Pulmonary lymph node (tissue), 1 donor: ENCODE measurements around the gene ACTN1.

DNA sequence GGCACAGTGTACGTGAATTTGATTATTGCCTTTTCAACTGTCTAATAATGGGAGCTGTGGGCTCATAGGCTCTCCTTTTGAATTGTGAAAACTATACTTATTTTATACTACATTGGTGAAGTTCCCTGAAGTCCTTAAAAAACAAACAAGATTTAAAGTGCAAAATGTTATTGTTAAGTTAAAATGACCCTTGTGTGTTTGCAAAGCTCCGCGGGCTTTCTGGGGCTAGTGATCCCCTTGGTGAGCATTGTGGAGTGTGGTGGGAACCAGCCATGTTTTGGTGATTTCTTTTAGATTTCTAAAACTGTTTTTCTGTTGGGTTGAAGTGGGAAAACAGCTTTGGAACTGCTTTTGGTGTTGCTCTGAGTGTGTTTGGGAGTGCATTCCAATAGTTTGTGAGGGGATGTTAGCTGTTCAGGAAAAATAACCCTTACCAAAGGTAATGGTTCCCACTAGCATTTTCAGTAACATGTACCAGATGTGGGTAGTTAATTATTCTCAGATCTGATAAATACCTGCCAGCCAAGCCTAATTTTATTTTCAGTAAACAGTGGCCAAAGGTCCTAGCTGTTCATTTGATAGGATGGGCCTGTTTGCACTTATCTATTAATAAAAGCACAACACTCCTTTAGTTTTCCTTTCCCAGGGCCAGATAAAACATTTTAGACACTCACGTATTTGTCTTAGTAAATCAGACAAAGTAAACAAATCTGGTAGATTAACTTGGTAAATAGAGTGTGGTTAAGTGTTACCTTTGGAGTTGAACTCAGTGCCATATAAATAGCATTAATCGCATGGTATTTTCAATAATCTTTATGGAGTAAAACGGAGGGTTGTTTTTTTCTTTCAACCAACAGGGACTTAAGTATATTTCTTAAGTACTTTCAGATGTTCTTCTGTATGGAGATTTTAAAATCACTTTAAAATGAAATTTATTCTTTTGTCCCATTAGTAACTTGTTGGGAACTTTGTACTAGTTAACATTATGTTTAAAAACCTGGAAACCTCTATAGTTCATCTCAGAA, 345.1 kb downstream of the RAD51B start:
- PRO-cap = no peak

DNA sequence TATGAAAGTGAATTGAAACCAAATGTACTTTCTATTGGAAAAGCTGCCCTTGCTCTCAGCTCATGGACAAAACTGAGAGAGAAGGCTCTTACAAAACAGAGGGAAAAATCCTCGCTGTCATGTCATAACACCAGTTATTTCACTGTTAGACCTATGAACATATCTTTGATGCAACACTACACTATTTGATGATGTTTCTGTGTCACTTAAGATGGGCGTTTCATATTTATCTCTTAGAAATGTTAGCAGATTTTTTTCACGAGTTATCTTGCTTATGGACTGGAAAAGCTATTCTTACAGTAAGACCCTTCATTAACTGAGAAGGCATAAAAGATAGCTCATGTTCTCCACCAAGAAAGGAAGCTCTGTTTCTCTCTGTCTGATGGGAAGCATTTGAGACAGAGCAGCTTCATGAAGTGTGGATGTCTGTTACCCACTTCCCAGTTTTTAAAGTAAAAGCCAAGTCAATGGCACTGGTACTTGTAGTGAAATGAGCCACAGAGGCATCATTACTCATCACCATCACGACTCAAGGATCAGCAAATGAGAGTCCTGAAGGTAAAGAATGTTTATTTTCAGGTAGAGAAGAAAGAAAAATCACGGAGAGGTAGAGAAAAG, 483.9 kb downstream of the ZFP36L1 start:
- PRO-cap = no peak

DNA sequence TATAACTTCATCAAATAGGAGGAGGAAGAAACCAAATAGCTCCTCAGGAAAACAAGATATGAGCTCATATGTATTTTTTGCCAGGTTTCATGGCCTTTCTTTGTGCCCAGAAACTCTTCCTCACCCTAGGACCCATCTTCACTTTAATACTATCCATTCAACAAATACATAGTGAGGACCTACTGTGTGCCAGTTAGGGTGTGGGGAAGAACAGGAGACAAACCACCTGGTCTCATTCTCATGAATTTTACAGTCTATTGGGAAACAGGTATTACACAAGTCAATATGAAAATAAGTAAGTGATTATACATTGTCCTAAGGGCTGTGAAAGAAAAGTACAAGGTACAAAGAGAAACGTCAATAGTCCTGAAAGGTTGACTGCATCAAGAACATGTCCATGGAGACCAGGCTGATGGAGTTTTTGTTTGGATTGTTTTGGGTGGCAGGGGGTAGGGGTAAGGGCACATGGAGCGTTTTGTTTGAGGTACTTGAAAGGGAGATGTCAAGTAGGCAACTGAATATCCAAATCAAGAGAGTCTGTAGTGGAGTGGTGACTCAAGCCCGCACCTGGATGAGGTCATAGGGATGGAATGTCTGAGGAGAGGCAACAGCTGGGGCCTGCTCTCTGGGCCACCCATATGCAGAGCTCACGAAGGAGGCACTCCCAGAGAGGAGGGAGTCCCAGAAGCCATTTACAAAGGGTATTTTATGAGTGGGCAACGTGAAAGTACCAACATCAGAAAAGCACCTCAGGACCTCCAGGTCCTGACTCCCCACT, 272.1 kb downstream of the ZFP36L1 start:
- PRO-cap = no peak

- PRO-cap = no peak
Observed at GRCh38 chr14:68561404-68562323, 231.2 kb downstream of the ZFP36L1 start.

GRCh38 chr14:68578278-68578630, 214.6 kb downstream of the ZFP36L1 start:
- PRO-cap = no peak

DNA sequence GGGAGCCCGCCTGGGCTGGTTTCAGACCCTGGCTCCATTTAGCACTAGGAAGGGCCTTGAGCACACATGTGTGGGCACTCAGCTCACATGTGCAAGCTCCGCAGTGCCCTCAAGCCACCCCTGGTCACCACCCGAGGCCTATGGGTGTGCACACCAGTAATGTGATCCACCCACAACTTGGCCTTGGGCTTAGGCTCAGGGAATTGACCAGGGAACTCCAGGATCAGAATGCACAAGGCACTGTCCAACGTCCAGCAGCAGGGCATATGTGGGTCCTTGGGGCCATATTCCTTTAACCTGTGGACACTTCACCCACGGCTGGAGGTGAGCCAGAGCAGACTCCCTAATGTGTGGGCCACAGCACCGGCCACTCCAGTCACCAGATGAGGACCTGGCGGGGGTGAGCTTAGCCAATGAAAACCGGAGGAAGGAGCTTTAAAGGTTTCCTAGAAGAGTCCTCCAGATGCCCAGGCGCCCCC, 209.2 kb downstream of the ZFP36L1 start:
- PRO-cap = no peak

- PRO-cap = no peak
Observed at GRCh38 chr14:68607439-68607809, 185.4 kb downstream of the ZFP36L1 start.

DNA sequence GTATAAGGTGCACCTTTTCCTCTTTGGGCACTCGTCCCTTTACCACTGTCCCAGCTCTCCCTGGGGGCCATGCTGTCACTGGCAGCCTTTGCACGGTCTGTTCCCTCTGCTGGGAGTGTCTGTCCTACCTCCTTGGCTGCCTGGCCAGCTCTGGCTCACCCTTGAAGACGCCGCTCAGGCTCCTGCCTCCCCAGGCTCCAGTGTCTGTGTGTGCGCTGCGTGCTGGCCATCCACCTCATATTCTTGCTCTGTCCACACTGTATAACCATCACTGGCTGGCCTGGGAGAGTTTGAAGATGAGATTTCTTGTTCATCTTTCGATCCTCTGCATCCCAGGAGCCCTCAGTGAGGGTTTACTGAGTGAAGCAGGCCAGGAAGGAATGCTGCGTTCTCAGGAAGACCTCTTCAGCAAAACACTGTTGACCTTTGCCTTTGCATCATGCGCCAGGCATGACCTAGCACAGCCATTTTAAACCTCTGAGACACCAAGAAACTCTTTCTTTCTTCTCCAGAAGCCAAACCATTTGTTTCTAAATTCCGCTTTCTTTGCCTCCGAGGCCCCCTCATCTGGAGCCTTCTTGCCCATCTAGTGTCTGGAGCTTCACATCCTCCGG, 161.1 kb downstream of the ZFP36L1 start:
- PRO-cap = no peak

GRCh38 chr14:68762803-68763426, 30.0 kb downstream of the ZFP36L1 start:
- PRO-cap = no peak

DNA sequence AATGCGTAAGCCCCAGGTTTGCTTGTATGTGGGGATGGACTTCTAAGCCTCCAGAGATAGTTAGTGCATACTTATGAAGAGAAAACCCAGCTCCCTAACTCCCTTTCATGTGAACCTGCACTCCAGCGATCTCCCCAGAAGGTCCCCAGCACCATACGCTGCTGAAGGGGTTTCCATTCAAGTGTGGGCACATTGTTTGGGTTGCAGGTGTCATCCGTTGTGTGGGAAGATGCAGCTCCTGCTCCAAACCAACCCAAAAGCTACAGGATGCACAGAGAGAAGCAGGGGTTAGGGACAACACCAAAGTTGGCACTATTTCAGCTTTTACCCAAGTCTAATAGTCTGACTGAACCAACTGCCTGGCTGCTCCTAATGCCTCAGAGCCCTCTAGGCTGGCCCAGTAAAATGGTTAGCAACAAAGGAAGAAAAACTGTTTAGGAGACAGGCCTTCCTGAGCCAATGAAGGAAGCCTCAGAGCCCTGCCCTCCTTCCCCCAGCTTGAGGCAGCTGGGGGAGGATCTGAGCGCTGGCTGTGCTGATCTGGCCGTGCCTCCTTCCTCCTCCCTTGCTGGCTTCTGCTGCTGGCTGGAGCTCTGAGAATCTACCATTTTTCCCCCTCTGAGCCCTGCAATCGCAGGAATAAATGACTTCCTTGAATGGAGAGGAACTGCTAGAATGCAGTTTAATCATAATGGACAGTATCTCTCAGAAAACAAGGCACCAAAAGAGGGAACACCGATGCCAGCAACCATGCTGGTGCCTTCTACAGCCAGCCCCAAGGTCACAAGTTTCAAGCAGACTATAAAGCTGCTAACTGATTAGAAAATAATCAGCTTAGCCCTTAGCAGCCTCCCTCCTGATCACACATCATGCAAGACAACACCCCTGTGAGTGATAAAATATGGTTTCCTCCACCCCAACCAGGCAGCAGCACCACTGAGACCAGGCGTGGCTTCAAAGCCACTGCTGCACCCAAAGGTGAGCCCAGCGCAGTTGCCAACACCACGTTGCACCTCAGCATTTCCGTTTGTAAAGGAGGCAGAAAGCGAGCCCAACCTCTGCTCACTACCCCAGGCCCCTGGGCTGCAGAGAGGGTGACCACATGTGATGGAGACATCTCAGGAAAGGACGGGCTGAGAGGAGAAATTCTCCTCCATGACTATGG, 12.0 kb downstream of the ZFP36L1 start:
- PRO-cap = bidirectional peak, plus-strand start at position 990 of the sequence, minus-strand start at position 871 of the sequence

- PRO-cap = bidirectional peak, plus-strand start at chr14:68793833, minus-strand start at chr14:68793862; bidirectional peak, plus-strand start at chr14:68794220, minus-strand start at chr14:68794115; bidirectional peak, plus-strand start at chr14:68794315, minus-strand start at chr14:68794287
Observed at GRCh38 chr14:68793766-68794441, 1.0 kb upstream of the ZFP36L1 start.

- PRO-cap = no peak
Observed at GRCh38 chr14:68884018-68884625, 91.3 kb upstream of the ZFP36L1 start.

DNA sequence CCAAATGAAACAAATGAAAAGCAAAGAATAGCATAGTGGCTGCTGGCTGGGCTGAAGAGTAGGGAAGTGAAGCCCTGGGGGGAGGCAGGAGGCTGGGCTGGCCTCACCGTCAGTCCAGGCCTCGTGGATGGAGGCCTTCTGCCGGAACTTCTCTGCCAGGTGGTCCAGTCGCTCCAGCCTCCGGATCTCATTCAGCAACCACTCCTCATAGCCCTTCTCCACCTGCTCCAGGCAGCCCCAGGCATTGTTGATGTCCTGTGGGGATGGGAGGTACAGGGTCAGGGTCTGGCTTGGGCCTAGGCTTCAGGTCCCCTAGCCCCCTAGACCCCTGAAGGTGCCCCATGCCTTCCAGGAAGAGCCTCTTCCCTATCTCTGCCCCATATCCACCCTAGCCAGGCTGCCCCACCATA, 89.1 kb downstream of the ACTN1 start:
- PRO-cap = no peak

DNA sequence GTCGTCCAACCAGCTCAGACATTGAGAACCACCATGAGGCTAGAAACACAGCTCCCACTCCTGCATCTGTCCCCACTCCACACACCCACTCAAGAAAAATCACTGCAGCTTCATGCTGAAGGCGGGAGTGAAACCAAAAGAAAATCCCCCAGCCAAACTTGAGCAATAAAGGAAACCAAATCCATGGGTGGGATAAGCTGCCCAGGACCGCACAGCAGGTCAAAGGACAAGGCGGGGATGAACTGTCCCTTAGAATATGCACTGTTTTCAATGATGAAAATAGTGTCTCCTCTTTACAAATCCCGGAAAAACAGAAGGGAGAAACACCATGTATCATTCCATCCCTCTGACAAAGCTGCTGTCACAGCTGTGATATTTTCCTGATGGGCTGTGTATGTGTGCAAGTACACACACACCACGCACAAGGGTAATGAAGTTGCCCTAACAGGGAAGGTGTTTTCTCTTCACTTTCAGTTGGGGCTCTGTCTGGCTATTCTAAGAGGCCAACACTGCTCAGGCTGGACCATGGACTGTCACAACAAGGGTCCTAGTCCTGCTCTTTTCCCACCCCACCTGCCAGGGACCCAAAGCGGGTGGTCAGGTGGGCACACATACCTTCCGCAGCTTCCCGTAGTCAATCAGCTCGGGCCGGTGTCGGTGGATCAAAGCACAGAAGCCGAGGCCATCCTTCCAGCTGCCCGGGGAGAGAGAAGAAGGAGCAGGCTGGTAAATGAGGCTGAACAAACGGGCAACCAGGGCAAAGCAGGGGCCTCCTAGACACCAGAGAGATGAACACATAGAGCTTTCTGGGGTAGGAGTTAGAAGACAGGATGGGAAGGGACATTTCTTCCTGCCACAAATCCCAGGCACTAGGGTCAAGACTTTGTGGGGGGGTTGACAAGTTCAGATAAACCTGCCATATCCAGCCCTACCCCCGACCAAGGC, 70.1 kb downstream of the ACTN1 start:
- PRO-cap = no peak

- PRO-cap = no peak
Observed at GRCh38 chr14:68966497-68966804, 12.7 kb downstream of the ACTN1 start.

DNA sequence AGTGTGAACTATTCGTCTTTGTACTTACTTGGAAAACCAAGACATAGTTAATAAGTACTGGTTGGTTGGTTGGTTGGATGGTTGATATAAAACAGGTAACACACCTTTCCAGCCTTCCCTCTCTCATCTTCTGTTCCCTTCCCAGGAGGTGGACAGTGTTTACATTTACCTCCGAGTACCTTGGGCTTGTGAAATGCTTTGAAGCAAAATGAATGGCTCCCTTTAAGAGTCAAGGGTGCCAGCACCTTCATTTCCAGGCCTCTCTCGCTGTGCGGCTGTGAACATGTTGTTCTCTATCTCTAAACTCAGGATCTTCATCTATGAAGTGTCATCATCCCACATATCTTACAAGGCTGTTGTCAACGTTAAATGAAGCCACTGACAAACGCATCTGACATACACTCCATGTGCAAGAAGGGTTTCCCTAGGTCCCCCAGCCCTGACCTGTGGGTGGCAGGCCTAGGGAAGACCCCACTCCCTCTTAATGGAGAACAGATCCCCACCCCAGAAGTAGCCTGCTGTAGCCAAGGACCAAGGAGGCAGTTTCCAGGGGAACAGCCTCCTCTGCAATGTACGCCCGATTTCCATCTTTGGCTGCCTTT, 7.7 kb downstream of the ACTN1 start:
- PRO-cap = no peak

GRCh38 chr14:68972372-68973216, 6.5 kb downstream of the ACTN1 start:
- PRO-cap = no peak

DNA sequence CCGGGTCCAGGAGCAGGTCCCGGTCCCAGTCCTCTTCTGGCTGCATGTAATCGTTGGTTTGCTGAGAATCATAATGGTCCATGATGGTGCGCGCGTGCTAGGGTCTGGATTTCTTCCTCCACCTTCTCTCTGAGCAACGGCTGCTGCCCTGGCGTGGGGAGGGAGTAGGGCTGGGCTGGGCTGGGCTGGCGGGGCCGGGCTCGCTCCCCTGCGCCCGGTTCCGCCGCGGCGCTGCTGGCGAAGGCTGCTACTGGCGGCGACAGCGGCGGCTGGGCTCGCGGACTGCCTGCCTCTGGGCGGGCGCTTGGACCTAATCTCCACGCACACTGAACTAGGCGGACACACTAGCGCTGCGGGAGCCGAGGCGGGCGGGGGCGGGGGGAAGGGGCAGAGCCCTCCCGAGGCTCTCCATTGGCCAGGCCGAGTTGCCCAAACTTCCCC, at the start of gene ACTN1:
TSS of gene ACTN1 (minus strand) at position 328 of the 441 bp plus-strand sequence.
- PRO-cap = bidirectional peak, plus-strand start outside the sequence, minus-strand start at position 328 of the sequence

DNA sequence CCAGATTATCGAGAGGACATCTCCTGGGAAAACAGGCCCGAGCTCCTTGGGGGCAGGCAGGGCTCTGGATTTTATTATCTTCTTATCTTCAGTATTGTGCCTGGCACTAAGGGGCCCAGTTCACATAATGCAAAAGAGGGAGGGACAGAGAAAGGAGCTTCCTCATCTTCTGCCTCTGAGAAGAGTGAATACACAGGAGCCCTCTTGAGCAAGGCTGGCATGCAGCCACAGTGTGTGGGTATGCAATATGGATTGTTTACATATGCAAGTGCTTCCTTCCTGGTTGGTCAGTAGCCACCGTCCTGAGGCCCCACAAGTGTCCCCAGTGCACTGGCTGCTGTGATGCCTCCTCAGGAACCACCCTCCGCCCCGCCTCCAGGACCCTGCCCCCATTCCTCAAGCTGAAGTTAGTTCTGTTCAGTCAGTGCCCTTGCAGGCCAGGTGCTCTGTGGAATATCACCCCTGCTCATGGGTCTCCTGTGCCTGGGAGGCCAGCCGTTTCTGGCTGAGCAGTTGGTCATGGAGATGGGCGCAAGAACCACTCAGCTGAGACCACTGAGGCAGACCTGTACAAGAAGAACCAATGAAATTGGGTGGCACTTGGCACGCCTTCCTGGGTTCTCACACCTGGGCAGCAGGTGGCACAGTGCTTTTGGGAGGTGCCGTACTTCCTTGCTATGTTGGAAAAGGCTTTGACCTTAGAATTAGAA, 35.0 kb upstream of the ACTN1 start:
- PRO-cap = no peak

DNA sequence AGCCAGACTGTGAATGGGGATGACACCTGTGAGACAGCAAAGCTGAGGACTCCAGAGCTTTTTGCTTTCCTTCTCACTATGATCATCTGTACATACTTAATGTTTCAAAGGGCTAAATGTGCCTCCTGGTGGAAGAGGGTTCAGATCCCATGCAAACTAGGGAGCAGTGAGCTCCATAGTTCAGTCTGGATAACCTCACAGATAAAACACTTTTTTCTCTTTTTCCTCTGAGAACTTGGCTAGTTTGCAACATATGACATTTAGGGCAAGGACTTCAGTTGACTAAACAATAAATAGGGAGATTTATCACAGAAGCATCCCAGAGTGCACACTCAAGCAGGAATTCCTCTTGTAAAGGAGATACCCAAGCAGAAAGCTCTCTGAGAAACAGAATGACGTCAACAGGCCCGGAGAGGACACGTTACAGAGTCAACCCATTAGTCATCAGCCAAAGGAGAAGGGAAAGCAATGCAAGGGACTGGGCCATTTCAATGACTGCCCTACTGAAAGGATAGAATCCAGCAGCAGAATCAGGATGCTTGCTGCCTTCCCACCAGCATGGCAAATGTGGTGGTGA, 80.7 kb upstream of the ACTN1 start:
- PRO-cap = bidirectional peak, plus-strand start at position 447 of the sequence, minus-strand start at position 351 of the sequence